Aortic smooth muscle cell (primary cell): ENCODE results near the gene HELLS.

DNA sequence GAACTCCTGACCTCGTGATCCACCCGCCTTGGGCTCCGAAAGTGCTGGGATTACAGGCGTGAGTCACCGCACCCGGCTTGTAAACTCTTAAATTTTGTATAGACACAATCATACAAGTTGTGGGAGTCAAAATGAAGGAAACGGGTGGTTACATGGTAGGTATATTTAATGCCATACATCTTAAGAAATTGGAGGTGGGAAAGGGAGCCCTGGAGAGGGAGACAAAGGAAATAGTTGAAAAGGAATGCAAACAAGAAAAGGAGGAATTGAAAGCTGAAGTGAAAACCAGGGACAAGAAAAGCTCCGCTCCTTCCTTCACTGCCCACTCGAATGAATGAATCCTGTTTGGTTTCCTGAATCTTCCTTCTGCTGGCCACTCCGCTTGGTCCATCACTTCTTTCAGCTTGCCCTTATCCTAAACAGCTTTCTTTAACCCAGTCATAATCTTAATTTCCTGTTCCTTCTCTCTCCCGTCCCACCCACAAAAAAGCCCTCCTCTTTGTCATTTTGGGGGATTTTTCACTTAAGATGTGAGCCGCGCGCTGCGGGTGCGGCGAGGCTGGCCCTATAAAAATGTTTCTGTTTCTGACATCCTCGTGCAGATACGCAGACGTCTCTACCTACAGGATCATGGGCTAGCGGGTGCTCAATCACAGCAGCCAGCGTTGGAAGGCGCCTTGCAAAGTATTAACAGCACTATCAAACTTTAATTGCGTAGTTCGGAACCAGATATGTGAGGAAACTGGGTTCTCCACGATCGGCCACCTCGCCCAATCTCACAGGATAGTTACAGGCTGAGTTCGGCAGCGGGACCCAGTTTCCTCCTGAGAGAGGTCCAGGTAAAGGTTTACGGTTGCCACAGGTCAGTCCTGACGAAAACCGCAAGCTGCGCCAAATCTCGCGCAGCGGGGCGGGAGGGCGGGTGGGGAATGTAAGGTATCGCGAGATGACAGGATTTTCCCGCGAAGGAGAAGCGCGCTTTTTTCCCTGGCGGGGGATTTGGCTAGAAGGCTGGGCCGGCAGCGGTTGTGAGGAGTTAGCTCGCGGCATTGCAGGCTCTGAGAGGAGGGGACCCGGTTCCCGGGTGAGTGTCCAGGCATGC lies at the start of gene HELLS:
HELLS (plus strand) TSS at position 965 of the 1,102 bp plus-strand sequence.
- RRBS: under 1% methylated on average over 5 of the region's 52 CpGs

- RRBS: no CpG with 5 or more reads among the region's 10 CpGs
Measured at GRCh38 chr10:94774941-94775766, 12.7 kb downstream of the CYP2C19 start.

GRCh38 chr10:94902365-94903116 lies 35.9 kb upstream of the CYP2C9 start:
- RRBS: no CpG with 5 or more reads among the region's 2 CpGs

GRCh38 chr10:95263740-95264770 lies 26.7 kb downstream of the PDLIM1 start:
- RRBS: no CpG with 5 or more reads among the region's 15 CpGs

- RRBS: no CpG with 5 or more reads among the region's 7 CpGs
Measured at GRCh38 chr10:95289465-95290055, 1.2 kb downstream of the PDLIM1 start.

GRCh38 chr10:95334273-95334949 lies 43.6 kb upstream of the PDLIM1 start:
- RRBS: 10% methylated on average over 3 of the region's 13 CpGs

- RRBS: no CpG with 5 or more reads among the region's 4 CpGs
Measured at GRCh38 chr10:95410479-95410809, 119.6 kb upstream of the PDLIM1 start.

- RRBS: no CpG with 5 or more reads among the region's 6 CpGs
Measured at GRCh38 chr10:95435790-95436286, 125.3 kb downstream of the SORBS1 start.

GRCh38 chr10:95443568-95444083 lies 117.5 kb downstream of the SORBS1 start:
- RRBS: no CpG with 5 or more reads among the region's 3 CpGs

- RRBS: no CpG with 5 or more reads among the region's 10 CpGs
Measured at GRCh38 chr10:95501395-95502379, 59.5 kb downstream of the SORBS1 start.

DNA sequence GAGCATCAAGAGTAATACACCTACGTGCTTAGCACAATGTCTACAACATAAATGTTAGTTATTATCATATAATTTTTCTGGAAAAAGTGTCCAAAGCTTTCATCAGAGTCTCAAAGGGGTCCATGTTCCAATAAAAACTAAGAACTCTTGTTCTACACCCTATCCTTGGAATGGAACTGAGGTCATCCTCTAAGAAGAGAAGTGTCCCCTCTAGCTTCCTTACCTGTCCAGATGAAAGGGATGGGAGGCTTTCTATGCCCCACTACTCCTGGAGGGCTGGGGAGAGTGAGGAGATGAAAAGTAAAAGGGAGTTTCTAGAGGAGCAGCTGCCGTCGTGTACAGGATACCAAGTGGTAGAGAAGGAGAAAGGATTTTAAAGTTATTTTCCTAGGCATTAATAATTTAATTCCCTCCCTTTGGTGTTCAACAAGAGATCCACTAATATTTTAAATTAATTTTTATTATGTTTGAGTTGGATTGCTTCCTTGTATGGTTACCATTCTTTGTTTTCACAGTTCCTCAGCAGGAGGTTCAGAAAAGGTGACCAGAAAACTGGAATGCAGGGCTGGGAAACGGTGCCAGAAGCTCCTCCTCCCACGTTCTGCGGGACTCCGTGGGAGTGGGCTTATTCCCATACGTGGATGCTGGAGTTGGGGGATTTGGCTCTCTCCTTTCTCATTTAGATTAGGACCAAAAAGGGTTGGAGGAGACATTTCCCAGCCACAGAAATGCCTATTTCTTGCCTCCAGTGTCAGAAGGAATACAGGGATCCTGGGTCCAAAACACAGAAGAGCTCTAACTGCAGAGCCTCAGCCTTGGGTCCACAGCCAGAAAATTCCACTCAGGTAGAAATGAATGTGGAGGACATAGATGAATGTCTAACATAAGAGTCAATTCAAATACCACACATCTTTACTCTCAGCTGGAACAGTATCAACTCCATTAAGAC lies 56.2 kb downstream of the SORBS1 start:
- RRBS: no CpG with 5 or more reads among the region's 8 CpGs

DNA sequence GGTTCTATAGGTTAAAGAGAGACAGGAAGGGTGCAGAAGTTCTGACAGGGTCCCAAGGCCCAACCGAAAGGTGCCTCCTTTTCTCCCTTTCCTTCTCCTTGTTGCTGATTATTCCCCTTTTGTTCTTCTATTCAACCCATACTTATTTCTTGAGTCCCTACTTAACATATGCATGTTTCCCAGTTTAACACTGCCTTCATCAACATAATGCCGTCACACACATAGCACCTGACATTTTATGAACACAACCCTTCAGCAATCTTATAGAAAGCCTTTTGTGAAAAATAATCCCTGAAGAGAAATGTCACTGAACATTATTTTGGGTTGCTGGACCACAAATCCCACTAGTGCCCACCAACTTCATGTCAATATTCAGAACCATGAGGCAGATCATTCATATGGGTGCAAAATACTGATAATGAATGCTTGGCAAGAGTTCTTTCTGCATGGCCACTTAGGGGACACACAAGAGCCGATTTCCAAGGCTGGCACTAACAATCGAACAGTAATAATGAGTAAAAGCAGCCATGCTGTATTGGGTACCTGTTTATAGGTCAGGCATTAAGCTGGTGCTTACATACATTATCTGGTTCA lies 38.9 kb downstream of the SORBS1 start:
- RRBS: no CpG with 5 or more reads among the region's 4 CpGs

GRCh38 chr10:95542644-95543442 lies 18.3 kb downstream of the SORBS1 start:
- RRBS: no CpG with 5 or more reads among the region's 6 CpGs

DNA sequence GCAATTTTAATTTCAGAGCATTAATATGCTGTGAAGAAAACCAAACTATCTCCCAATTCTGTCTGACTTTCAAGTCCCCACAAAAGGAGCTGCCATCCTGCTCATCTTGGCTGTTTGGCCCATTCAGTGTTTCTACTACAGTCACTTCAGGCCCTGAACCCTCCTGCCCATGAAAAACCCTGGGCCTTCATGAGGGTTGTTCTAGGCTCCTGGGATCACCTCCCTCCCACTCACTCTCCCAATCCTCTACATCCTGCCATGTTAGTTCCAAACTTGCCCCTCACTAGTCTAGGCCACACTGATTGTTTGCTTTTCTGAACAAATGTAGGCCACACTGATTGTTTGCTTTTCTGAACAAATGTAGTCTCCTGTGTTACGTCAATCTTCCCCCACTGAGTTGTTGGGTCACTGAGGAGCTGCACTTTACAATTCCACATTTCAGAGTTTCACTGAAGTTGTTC lies 5.2 kb upstream of the ALDH18A1 start:
- RRBS: no CpG with 5 or more reads among the region's 1 CpG

DNA sequence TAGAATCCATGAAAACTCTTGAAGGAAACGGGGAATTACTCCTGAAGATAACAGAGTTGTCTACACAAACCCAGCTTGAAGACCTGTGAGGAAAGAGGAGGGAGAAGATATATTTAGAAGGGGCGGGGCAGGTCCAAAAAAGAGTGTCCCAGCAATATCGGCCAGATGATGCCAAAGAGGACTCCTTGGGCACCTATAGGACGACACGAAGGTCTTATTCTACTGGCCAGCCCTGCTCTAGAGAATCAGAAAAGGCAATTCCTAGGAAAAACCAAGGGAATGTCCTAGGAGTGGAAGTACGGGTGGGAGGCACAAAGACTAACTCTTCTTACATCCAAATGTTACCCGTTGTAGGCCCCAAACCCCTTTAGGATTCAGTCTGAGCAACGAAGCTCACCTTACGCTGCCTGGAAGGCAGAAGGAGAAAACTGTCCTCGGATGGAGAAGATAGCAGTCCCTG lies 741 bp downstream of the TCTN3 start:
- RRBS: no CpG with 5 or more reads among the region's 10 CpGs

GRCh38 chr10:95741567-95742385 lies 14.2 kb upstream of the ENTPD1 start:
- RRBS: no CpG with 5 or more reads among the region's 7 CpGs

DNA sequence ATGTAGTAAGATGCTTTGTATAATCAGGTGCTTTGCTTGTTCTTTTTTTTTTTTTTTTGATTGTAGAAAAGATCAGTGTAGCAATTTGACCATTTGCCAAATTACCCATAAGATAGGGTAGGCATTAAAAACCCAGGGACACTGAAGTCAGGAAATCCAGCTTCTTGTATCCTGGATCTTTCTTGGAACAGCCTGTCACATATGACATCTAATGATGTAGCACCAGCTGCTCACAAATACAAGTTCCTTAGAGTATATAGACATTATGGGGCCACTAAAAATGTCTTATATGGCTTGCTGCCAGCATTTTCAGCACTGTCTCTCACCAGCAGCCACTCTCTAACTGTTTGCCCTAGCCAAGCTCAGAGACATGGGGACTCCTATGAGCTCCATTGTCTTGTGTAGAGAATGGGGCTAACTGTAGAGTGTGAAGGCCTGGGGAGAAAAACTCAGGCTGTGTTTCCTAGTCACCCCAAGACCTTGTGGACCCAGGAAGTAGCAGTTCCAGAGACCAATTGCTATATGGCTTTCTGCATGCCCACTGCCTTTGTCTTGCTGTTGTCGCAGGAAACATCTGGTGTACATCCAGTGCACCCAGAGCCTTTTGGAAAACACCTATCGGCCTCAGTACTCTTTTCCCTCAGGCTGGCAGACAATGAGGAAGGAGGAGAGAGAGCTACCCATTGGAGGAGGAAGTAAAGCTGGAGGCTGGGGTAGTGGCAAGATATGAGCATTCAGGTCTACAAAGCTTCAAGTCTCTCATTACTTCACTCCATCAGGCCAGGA lies 28.3 kb downstream of the ENTPD1 start:
- RRBS: no CpG with 5 or more reads among the region's 2 CpGs

DNA sequence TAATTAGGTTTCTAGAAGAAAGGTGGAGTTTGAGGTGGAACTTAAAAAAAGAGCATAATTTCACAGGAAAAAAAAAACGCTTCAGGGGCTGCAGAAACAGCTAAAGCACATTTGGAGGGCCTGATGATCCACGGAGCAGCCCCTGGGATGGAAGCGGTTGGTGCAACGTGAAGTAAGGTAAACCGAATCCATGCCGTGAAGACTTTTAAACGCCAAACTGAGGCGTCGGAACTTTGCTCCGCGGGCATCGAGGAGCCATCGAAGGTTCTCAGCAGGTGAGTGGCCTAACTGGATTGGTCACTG lies 471 bp upstream of the CCNJ start:
- RRBS: no CpG with 5 or more reads among the region's 13 CpGs